ENCODE measurements around the genes ZNF544, ZSCAN22, TRIM28 and UBE2M.

- PRO-cap: bidirectional peak, plus-strand start at chr19:58228919, minus-strand start at chr19:58228828
Measured at GRCh38 chr19:58228505-58229187, at the start of gene ZNF544. ZNF544 (plus strand) TSS chr19:58228914.

DNA sequence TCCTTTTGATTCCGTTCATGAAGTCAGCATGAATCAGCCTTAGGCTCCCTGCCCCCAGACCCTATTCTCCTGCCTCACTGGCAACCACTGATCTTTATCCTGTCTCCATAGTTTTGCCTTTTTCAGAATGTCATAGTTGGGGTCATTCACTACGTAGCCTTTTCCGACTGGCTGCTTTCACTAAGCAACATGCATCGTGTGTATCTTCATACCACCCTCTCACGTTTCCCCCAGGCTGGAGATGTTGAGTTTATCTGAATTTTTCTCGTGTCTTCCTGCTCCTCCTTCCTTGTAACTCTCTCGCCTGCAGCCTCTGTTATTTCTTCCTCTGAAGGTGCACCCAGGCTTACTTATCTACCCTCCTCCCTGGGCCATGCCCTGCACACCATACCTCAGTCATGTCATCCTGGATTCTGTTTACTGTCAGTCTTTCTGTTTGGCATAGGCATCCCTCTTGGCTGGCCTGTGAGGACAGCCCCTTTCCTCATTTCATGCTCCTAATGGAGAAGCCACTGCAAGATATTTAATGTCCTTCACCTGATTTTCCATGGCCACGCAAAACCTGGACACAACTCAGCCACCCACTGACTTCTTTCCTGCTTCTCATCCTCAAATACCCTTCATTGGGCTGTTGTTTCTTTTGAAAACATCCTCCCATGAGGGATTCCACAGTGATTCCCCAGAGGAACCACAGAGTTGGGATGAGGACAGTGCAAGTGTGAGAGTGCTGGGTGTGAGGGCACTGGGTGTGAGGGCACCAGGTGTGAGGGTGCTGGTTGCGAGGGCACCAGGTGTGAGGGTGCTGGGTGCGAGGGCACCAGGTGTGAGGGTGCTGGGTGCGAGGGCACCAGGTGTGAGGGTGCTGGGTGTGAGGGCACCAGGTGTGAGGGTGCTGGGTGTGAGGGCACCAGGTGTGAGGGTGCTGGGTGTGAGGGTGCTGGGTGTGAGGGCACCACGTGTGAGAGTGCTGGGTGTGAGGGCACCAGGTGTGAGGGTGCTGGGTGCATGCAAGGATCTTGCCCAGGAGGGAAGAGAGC is 20.8 kb upstream of the ZNF8 start:
- PRO-cap: no peak

- PRO-cap: bidirectional peak, plus-strand start at chr19:58326994, minus-strand start at chr19:58326933
Measured at GRCh38 chr19:58326421-58327132, at the start of gene ZSCAN22. ZSCAN22 (plus strand) TSS chr19:58326994.

GRCh38 chr19:58537776-58539154 is 5.6 kb upstream of the TRIM28 start:
- PRO-cap: unidirectional peak, plus-strand start at chr19:58538290; bidirectional peak, plus-strand start at chr19:58538494, minus-strand start at chr19:58538358; bidirectional peak, plus-strand start at chr19:58538903, minus-strand start at chr19:58538770

- PRO-cap: no peak
Measured at GRCh38 chr19:58543578-58543872, 339 bp upstream of the TRIM28 start.

GRCh38 chr19:58543873-58544566 is at the start of gene TRIM28:
TRIM28 (plus strand) TSS chr19:58544064.
- PRO-cap: bidirectional peak, plus-strand start at chr19:58544091, minus-strand start at chr19:58543978; bidirectional peak, plus-strand start at chr19:58544279, minus-strand start at chr19:58544167; bidirectional peak, plus-strand start at chr19:58544457, minus-strand start at chr19:58544321

- PRO-cap: no peak
Measured at GRCh38 chr19:58544567-58545665, 1.1 kb downstream of the TRIM28 start.

DNA sequence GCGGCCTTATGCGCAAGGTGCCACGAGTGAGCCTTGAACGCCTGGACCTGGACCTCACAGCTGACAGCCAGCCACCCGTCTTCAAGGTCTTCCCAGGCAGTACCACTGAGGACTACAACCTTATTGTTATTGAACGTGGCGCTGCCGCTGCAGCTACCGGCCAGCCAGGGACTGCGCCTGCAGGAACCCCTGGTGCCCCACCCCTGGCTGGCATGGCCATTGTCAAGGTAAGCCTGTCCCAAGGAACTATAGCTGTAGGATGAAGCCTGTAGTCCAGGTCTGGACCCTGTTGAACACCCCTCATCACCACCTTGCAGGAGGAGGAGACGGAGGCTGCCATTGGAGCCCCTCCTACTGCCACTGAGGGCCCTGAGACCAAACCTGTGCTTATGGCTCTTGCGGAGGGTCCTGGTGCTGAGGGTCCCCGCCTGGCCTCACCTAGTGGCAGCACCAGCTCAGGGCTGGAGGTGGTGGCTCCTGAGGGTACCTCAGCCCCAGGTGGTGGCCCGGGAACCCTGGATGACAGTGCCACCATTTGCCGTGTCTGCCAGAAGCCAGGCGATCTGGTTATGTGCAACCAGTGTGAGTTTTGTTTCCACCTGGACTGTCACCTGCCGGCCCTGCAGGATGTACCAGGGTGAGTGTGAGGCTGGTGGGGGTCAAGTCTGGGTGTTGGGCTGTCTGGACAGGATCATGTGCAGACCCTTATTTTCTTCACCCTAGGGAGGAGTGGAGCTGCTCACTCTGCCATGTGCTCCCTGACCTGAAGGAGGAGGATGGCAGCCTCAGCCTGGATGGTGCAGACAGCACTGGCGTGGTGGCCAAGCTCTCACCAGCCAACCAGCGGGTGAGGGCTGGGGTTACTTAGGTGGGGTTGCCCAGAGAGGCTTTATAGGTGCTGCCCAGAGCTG is 5.4 kb downstream of the TRIM28 start:
- PRO-cap: no peak

DNA sequence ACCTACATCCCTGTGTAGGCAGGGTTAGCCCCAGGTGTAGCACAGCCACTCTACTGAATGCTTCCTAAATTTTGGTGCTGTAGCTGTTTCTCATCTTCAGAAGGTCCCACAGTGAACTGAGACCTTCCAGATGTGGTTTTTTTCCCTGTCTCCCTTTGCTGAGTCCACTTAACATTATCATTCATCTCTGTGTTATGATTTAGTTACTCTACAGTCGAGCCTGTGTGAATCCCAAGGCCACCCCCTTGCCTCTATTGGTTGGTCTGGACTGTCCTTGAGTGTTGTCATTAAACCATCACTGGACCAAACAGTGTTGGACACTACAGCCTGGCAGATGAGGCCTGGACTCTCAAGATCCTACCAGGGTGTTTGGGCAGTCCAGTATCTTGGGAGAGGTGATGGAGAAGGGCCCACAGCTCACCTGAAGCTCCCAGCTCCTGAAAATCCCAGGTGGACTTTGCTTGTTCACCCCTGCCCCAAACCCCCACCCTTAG is 3.9 kb downstream of the CHMP2A start:
- PRO-cap: no peak

- PRO-cap: no peak
Measured at GRCh38 chr19:58553753-58554771, 843 bp downstream of the CHMP2A start.

- PRO-cap: bidirectional peak, plus-strand start at chr19:58558346, minus-strand start at chr19:58558342; bidirectional peak, plus-strand start at chr19:58558692, minus-strand start at chr19:58558521; bidirectional peak, plus-strand start at chr19:58559196, minus-strand start at chr19:58558918
Measured at GRCh38 chr19:58558090-58559081, at the start of gene UBE2M. UBE2M (minus strand) TSS chr19:58558611.

DNA sequence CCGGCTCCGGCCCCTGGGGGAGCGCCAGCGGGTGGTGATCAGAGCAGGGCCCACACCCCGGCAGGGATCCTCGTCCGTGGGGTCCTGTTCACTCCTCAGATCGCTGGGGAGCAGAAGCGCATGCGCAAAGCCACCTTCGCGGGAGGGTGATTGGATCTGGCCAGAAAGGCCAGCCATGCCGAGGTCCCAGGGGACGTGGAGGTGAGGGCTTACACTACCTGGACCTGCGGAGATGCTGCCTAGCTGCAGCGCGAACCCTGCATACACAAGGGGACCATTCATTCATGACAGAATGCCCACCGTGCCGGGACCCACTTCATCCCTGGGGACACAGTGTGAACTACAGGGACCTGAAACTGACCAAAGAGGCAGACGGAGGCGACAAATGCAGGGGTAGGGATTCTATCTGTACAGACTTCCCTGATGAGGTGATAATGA is 4.9 kb upstream of the UBE2M start:
- PRO-cap: no peak

- PRO-cap: no peak
Measured at GRCh38 chr19:58576189-58576504, 3.0 kb upstream of the MZF1 start.

Data from REH cell (cell line).